Panc1 (cell line): ENCODE measurements around a stretch of chr13.

- RRBS, 2 experiments, result no CpG with 5 or more reads among the region's 10 CpGs
These were observed 191.3 kb downstream of the STK24 start for GRCh38 chr13:98385588-98386113.

GRCh38 chr13:98411418-98412414 lies 165.2 kb downstream of the STK24 start:
- RRBS, 2 experiments, result no CpG with 5 or more reads among the region's 20 CpGs

DNA sequence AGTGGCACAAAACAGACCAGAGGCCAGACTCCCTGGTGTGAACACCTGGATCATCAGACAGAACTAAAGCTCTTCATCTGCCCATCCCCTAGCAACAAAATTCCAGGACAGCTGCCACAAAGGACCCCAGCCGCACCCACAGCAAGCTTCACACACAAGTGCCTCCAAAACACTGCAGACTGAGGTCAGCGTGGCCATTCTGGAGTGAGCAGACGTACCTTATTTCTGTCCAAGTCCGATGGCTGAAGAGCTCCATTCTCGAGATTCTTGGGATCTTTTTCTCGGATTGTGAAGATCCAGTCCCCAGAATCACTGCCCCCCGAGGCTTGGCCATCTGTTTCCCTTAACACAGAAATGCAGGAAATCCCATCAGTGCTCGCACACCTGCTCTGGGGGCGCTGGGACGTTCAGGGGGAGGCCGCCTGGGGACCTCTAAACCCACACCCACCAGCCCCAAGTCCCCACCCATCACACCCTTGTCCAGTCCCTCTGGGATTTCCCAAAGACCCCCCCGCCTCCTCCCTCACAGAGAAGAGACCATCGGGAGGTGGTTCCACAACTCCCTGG lies 115.3 kb downstream of the STK24 start:
- RRBS, 2 experiments, result no CpG with 5 or more reads among the region's 13 CpGs

- RRBS, 2 experiments, result 28 to 29% methylated on average over 3 of the region's 15 CpGs
These were observed 100.3 kb downstream of the STK24 start for GRCh38 chr13:98476490-98477081.

- RRBS, 2 experiments, result no CpG with 5 or more reads among the region's 9 CpGs
These were observed 70.0 kb downstream of the STK24 start for GRCh38 chr13:98506945-98507335.

DNA sequence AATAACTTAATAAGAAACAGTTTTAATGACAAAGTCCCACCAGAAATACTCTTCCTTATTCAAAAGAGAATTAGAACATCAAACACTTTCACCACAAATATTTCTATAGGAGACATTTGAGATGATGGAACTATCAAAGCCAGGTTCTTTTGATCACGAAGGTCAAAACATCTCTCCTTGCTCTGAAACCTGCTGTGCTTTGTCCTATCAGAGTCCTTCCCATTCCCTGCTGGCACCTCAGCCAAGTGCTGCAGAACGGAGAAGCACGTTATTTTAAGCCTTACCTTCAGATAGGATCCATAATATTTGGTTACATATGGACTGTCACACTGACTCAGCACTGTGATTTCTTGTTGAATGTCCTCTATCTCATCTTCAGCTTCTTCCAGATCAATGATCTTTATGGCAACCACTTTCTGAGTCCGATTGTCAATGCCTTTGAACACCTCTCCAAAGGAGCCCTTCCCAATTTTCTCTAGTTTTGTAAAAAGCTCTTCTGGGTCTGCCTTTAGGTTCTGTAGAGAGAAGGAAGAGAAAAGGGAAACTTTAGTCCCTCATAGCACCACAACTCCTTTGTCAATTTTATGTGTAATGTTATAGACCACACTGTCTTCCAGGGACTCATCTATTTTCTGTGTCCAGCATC lies 57.8 kb downstream of the STK24 start:
- RRBS, 2 experiments, result no CpG with 5 or more reads among the region's 4 CpGs

GRCh38 chr13:98565665-98566196 lies 11.2 kb downstream of the STK24 start:
- RRBS, 2 experiments, result 85% methylated on average over 3 of the region's 11 CpGs; no CpG with 5 or more reads in 1 of the 2 experiments

GRCh38 chr13:98751268-98751855 lies 1.1 kb downstream of the SLC15A1 start:
- RRBS, 2 experiments, result no CpG with 5 or more reads among the region's 11 CpGs

DNA sequence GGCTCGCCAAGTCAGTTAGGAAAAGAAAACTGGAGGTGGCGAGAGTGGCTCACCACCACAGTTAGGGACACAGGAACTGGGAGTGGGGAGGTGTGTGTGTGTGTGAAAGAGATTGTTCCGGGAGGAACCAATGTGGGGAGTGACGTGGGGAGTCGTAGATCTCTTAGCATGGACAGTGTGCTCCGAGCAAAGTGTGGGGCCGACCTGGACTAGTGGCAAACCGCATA lies 8.6 kb upstream of the SLC15A1 start:
- RRBS, 2 experiments, result no CpG with 5 or more reads among the region's 8 CpGs

- RRBS, 2 experiments, result no CpG with 5 or more reads among the region's 4 CpGs
These were observed 32.3 kb upstream of the SLC15A1 start for GRCh38 chr13:98784879-98785128.

- RRBS, 2 experiments, result no CpG with 5 or more reads among the region's 11 CpGs
These were observed 17.5 kb downstream of the DOCK9 start for GRCh38 chr13:98960168-98960943.

DNA sequence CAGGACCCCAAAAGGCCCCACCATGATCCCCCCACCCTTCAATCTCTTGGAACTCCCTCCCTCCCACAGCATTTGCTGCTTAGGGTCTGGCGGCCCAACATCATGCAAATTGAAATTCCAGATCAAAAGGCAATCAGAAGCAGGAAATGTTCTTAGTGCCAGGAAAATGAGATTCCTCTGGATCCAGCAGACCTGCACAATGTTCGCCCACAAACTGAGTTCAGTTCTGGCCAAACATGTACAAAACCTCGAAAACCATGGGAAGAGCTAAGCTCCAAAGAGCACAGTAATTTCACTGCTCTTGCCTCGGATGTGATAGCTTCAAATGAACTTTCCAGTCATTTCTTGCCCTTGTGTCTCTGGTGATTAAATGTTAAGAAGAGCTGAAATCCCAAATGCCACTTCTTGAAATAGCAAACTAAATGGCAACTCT lies 14.7 kb downstream of the DOCK9 start:
- RRBS, 2 experiments, result no CpG with 5 or more reads among the region's 4 CpGs

- RRBS, 2 experiments, result no CpG with 5 or more reads among the region's 5 CpGs
These were observed 10.4 kb upstream of the DOCK9 start for GRCh38 chr13:98988279-98988687.

DNA sequence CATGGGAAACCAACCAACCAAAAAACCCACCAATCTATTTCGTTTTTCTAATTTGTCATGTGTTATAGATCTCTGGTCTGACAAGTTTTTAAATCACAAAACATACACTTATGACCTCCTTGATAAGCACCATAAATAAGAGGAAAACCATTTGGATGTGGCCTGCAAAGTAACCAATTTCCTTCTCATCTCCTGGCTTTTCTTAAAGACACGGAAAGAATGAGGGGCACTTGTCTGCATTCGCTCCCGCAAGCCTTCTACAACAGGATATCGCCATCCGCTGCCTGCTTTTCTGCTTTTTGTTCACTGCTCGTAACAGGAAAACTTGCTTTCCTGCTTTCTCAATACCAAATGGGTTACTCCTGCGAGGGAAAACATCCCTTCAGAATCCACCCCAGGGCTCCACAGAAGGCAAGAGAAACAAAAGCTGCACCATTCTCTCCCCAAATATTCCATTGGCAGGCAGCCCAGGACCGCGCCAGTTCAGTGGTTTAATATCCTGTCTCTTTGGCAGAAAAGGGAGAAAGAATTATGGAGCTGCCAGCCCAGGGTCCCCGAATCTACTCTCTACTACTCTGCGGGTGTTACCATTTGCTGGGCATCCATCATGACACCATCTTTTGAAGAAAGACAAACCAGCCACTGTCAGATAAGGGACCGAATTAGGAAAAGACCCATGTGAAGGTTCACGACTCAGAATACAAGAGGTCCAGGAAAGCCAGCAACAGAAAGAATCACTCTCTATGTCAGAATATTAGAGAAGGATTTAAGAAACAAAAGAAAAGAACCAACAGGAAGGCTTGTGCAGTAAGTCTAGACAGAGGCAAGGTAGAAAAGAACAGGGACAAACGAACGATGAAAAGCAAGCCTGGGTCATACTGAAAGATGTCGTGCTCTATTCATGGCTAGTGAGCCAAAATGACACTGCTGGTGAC lies 84.8 kb upstream of the DOCK9 start:
- RRBS, 2 experiments, result no CpG with 5 or more reads among the region's 17 CpGs

DNA sequence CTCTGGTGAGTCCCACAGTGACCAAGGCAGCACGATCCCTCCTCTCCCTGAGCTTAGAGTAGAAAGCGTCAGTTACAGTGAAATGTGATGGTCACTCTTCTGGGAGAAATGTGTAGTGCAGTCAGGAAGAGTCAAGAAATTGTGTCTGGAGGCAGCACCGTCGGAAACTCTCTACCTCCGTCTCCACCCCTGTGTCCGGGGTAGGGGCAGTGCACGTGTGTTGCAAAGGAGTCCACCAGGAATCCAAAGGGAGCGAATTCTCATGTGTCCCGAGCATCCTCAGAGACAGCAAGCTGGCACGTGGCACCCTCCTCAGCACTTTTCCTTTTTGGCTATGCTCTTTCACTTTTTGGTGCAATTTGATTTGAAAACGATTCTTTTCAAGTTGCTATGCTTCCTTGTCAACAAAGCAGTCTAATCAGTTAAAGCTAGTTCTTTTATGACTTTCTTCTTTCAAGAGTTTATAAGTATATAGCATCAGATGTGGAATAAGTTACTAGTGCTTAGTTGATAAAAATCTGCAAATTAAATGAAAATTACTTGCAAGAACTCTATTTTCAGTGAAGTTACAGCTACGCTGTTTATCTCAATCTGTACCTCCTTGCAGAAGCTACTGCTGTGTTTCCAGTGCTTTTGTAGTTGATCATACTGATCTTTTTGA lies 45.6 kb upstream of the GPR183 start:
- RRBS, 2 experiments, result no CpG with 5 or more reads among the region's 12 CpGs

- RRBS, 2 experiments, result no CpG with 5 or more reads among the region's 6 CpGs
These were observed 47.9 kb upstream of the GPR183 start for GRCh38 chr13:99355106-99355486.

DNA sequence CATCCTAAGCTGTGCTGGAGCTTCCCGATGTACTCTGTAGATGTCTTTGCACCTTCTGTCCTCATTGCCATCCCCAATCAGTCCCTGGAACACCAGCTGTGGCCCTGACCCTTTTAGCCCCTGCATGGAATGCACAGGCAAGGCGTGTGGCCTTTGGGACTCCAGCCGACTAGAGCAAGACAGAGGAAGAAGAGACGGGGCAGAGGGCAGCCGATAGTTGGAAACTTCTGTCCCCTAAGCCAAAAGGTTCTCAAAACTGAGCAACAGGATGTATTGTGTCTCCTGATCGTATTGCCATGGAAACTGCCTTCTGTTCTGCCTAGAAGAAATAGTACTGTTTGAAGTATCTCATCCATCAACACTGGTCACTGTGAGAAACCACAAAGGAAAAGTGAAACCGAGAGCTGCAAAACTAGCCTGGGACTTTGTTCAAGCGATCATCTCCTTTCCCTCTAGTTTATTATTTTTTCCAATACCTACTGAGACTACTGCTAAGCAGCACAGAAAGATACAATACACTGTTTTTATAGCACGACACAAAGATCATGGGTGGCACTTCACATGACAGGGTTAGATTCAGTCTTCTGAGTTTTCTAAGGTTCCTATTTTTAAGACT lies 49.1 kb upstream of the GPR183 start:
- RRBS, 2 experiments, result no CpG with 5 or more reads among the region's 9 CpGs

DNA sequence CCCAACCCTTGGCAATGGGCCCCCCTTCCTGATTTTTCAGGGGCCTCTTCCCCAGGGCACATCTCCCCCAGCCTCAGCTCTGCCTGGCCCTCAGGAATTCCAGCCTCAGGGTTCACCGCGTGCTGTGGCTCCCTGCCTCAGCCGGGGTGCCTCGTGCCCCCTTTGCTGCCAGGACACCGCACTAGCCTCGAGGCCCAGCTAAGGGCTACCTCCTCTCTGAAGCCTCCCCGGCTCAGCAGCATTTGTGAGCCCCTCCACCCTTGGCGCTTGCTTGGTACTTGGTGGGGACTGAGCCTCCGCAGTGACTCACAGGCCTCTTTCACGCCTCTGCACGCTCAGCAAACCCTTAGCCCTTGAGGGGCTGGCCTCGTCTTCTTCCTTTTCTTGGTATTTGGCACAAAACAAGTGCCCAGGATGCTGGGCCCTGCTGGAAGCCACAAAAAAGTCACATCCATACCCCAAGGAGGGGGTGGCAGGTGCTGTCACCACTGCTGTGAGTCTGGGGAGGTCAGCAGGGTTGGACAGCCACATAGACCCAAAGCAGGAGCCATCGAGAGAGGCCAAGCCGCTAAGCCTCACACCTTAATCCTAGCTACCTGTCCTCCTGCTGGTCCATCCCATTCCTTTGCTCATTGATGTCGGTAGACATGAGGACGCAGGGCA lies 85.4 kb upstream of the TM9SF2 start:
- RRBS, 2 experiments, result 63 to 71% methylated on average over 3 of the region's 16 CpGs

GRCh38 chr13:99498198-99499166 lies 2.8 kb upstream of the TM9SF2 start:
- RRBS, 2 experiments, result under 1 to 6% methylated on average over 21 of the region's 50 CpGs

DNA sequence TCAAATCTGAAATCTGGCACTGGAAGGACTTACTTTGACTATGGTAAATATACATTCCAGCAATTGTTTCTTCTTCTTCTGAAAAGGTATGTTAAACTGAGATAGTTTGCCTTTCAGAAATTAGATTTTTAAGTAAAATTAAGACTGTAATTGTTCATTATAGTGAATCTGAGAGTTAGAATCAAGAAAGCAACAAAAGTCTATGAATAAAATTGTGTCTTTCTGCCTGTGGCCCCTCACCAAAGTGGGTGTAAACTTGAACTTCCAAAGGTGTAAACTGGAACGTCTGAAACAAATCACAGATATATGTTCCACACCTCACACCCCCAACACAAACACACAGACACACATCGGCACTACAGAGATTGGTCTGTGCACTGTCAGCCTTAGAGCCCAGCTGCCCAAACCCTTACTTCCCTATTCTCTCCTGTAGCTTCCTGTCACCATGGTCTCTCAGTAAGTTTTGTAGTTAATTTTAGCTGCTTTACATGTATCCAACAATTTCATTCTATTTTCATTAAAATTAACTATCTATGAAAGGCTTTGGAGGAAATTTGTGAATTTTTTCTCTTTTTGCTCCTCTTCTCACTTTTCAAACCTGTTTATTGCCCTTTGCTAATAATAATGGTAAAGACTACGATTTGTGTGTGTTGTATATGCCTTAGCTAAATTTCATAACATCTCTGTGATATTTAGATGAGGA lies 5.3 kb downstream of the TM9SF2 start:
- RRBS, 2 experiments, result no CpG with 5 or more reads among the region's 3 CpGs